GM12891 (cell line): ENCODE measurements around the gene ESRRB.

- RRBS: 32% methylated on average over 8 of the region's 44 CpGs
Measured at GRCh38 chr14:76138629-76139050, 13.1 kb upstream of the GPATCH2L start.

- RRBS: no CpG with 5 or more reads among the region's 36 CpGs
Measured at GRCh38 chr14:76375870-76376486, at the start of gene ESRRB. Gene ESRRB, plus strand, starts transcription at chr14:76376137.

- RRBS: no CpG with 5 or more reads among the region's 11 CpGs
Measured at GRCh38 chr14:76774389-76774963, 13.2 kb downstream of the VASH1 start.

GRCh38 chr14:76829996-76830556, 3.9 kb downstream of the LRRC74A start:
- RRBS: no CpG with 5 or more reads among the region's 6 CpGs

- RRBS: no CpG with 5 or more reads among the region's 12 CpGs
Measured at GRCh38 chr14:77012235-77012772, 16.2 kb downstream of the IRF2BPL start.

- RRBS: 100% methylated on average over 1 of the region's 22 CpGs
Measured at GRCh38 chr14:77025022-77025723, 3.3 kb downstream of the IRF2BPL start.

DNA sequence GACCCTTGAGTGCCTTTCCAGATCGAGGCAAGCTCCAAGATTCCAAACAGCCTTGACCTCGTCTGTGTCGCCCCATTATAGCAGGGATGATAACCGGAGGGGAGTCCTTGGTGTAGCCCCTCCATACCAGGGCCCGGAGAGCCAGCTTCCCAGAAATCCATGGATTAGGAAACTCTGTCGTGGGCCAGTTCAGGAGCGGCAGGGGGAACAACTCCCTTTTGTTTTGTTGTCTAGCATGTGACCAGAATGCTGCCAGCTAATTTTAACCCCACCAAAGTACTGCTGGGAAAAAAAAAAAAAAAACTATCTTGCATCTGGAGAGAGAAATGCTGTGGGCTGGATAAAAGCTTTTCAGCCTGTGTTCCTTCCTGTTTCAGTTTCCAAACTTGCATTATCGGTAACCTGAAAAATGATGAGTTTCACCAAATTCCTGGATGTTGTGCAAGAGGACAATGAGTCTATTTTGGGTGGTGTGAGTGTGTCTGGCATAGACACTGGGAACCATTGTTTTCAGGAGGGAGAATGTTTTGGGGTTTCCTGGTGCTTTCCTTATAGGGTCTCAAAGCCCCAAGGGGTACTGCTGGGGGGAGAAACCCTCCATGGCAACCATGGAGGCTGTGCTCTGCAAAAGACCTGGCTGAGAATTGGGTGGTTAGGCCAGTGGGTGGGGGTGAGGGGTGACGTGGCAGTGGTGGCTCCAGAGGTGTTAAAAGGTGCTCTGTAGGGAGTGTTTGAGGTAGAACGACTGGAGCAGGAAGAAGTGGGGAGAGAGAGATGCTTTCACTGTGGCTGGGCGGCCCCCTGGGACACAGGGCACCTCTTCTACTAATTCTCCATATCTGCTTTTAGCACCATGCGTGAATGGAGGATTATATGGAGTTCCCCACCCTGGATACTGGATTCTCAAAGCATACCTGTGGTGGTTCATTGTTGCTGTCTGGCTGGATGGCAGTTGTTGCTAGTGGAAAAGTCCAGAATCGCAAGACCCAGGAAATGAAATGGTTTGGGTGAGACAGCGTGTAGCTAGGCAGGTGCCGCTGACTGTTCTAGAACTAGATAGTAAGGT, 15.0 kb upstream of the IRF2BPL start:
- RRBS: no CpG with 5 or more reads among the region's 15 CpGs

GRCh38 chr14:77051128-77051688, 22.7 kb upstream of the IRF2BPL start:
- RRBS: no CpG with 5 or more reads among the region's 14 CpGs

DNA sequence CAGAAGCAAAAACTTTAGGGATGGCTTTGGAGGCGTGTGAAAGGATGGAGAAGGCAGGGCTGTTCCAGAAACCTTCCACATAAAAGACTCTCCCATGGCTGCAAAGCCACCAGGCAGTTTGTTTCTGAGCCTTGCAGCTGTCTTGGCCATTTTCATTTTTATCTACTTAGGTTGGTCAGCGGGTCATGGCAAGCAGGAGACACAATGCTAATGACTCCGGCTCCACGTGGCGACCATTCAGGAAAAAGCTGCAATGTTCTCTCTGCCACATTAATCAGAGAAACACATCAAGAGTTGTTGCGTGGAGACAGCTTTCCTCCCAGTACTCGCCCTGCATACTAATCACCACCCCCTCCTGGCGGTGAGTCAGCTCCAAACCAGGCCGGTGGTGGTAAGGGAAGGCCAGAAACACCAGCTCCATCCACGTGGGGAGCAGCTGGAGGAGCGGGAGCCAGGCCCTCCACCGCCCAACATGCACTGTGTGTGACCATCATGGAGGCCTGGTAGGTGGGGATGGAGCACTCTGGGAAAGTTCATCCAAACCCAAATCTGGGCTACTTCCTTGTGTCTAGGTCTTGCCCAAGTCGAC, 31.0 kb upstream of the IRF2BPL start:
- RRBS: no CpG with 5 or more reads among the region's 13 CpGs

- RRBS: no CpG with 5 or more reads among the region's 6 CpGs
Measured at GRCh38 chr14:77105106-77105922, 7.3 kb downstream of the CIPC start.

GRCh38 chr14:77307027-77307426, 13.7 kb downstream of the POMT2 start:
- RRBS: no CpG with 5 or more reads among the region's 3 CpGs

- RRBS: no CpG with 5 or more reads among the region's 3 CpGs
Measured at GRCh38 chr14:77589130-77589329, 27.4 kb downstream of the SPTLC2 start.

DNA sequence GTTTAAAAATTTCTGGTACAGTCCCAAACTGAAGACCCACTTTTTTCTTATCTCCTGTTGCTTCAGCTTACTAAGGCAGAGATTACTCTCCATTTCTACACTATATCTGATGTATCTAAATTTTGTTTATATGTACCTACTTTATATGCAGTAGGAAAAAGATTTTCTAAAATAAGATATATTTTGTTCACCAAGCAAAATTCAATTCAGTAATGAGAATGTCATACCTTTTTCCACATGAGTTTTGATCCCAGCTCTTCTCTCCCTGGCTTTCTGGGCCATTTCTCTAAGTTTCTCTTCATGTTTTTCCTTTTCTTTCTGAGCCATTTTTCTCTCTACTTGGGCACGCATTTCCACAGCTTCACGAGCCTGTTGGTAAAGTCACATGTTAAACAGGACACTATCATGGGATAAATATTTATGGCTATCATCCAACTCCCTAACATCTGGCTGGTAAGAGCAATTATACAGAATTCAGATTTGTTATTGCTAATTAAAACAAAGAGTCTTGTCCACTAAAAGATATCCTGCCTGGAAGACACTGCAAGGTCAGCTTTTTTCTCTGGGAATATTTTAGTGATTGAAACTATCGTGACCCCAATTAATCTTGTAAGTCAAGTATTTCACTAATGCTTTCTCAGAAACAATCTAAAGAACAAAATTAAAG, 23.0 kb downstream of the SLIRP start:
- RRBS: no CpG with 5 or more reads among the region's 3 CpGs

GRCh38 chr14:77732444-77732750, 24.5 kb downstream of the SLIRP start:
- RRBS: no CpG with 5 or more reads among the region's 6 CpGs

- RRBS: no CpG with 5 or more reads among the region's 6 CpGs
Measured at GRCh38 chr14:80056111-80056725, 155.1 kb downstream of the DIO2 start.

DNA sequence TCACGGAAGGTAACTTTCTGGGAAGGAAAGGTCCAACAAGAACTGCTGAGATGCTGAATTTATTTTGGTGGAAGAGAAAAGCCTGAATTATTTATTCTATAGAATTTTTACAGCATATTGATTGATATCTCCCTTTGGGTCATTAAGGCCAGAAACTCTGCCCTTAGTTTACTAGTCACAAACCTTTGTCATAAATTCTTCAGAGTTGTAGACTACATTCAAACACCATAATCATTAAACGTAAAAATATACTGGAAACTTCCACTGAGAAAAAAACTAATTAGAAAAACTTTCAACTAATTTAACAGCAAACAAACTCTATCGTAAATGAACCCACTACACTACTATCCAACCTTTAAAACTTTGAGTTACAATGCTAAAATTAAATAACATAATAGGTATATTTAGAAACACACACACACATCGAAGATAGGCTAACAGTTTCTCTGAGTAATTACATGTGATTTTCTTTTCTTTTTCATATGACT, 55.9 kb upstream of the DIO2 start:
- RRBS: no CpG with 5 or more reads among the region's 4 CpGs

DNA sequence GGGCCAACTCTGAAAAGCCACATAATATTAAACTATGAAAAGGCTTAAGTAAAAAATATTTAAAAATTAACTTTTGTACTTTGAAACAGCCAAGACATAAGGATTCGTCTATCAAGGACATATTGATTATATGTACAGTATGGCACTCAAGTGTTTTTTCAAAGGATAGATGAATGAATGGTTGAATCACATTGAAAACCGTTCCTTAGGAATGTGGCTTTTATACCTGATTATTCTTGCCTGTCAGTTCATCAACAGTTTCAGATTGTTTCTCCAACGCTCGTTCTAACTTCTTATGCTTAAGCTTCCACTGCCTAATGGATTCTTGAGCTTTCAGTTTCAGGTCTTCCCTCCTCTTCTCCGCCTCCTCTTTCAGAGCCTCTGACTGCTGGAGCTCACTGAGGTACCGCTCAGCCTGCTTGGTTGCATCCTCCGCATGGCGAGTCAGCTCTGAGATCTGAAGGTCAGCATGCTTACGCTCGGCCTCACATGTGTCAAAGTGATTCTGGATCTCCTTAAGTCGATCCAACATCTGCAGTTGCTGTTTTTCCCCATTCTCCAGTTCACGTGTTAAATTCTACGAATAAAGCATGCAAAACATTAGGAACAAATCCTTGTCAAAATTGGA, 148.9 kb downstream of the CEP128 start:
- RRBS: no CpG with 5 or more reads among the region's 13 CpGs

- RRBS: no CpG with 5 or more reads among the region's 12 CpGs
Measured at GRCh38 chr14:81114092-81114378, 106.7 kb downstream of the GTF2A1 start.

DNA sequence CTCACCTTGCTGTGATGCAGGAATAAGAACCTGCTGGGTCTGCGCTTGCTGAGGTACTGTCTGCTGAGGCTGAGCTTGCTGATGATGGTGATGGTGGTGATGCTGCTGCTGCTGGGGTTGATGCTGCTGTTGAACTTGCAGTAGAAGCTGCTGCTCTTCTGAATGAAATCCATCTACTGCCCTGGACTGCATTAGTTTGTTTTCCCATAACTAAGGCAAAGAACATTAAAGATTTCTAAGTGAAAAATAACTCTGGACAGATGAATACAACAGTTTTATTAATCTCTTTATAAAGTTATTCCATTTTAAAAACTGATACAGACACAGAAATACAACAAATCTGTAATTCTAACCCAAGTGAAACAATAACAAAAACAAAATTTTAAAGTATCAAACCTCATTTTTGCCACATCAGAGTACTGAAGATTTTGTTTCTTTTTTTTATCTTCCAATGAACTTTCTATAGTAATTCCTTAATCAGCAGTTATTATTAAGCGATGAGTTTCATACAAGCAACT, 16.8 kb downstream of the GTF2A1 start:
- RRBS: no CpG with 5 or more reads among the region's 2 CpGs

GRCh38 chr14:81216313-81216727, 4.4 kb downstream of the GTF2A1 start:
- RRBS: no CpG with 5 or more reads among the region's 4 CpGs